Measurements from ENCODE around the genes AAK1, SNRNP27 and ASPRV1.

GRCh38 chr2:69041249-69041636 lies 28.3 kb downstream of the ANTXR1 start:
- PRO-cap: no peak

DNA sequence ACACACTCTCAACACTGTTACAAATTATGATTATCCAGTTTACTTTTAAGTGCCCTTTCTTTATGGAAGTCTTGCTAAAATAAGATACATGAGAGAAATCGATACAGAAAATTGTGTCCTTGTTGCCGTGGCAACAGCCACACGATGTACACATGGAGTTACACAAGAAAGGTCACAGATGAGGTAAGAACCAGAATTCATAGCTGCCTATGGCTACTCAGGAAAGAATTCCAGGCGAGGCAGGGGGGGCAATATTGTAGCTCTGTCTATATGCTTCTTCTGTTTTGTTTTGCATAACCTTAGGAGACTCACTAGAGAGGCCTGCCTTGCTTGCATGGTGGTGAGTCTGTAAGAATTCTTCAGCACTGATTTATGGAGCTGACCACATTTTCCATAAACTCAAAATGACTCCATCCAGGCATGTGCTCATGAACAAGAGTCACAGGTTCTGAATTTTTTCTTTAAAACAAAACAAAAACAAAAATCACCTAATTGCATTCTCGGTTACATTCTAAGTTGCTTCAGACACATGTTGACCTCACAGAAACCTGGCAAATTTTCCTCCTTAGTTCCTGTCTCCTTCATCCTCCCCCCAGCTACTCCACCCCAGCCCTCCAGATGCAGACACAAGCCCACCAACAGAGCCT lies 183.4 kb downstream of the ANTXR1 start:
- PRO-cap: no peak

DNA sequence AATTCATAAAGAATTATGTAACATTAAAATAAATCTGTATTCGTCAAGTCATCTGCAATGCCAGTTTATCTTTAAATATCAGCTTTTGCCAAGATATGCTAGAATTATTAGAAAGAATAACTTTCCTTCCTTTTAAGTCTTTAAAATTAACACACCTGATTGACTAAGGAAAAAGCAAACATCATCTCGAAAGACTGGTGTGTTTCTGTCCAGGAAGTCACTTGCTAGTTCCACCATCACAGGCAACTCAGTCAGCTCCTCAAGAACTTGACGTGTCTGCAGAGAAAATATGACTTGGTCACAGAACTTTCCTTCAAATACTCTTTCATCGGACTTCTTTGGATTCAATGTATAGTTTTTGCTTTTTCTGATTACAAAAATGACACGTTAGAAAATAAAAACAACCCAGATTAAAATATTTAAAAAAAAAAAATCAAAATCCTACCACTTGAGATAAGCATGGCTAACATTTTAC lies 48.7 kb downstream of the GFPT1 start:
- PRO-cap: no peak

GRCh38 chr2:69567079-69567610 lies 76.4 kb downstream of the AAK1 start:
- PRO-cap: no peak

DNA sequence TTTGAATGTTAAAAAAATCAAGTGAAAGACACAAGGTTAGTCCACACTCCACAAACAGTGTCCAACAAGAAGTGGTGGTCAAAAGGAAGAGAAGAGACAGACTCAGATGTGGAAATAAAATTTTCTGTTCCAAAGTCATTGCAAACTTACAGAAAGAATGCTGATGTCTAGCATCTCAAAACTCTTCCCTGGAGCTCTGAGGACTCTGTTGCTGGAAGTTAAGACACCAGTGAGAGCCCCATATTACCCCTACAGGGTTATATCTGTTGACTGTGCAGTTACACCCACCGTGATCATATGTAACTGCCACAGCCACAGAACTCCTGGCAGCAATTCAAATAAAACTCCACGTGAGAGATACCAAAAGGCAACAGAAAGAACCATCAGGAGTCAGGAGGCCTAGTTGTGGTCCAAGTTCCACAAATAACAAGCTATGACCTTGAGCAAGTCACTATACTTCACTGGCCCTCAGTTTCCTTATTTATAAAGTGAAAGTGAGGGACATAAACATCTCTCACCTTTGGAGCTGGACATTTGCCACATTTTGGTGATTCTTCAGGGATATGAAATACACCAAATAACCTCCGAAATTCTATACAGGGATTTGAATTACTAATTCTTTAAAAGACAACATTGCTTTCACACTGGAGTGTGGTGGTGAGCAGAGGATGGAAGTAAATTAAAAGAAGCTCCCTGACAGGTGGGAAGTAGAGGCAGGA lies 60.7 kb downstream of the AAK1 start:
- PRO-cap: no peak

- PRO-cap: bidirectional peak, plus-strand start at chr2:69643815, minus-strand start at chr2:69643713; unidirectional peak, plus-strand start at chr2:69644238
Observed at GRCh38 chr2:69643474-69644566, at the start of gene AAK1. TSS of gene AAK1 (minus strand) at chr2:69643739.

- PRO-cap: no peak
Observed at GRCh38 chr2:69685582-69685999, 42.1 kb upstream of the AAK1 start.

DNA sequence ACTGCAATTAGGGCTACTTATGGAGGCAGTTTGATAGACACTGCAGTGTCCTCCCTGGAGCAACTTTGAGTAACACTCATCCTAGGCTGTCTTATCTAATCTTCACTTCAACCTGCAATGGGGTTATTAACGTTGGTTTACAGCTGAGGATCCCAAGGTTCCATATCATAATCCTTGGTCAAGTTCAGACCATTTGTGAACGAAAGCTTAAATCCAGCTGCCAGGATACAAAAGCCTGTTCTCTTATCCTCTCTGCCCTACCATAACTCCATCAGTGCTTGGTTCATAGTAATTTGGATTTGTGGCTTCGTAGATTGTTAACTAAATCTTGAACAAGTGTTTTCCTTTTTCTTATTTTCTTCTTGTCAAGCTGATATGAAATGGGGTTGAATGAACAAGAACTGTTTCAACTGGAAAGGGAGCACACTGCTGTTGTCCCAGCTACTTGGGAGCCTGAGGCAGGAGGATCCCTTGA lies 2.6 kb downstream of the ANXA4 start:
- PRO-cap: no peak

DNA sequence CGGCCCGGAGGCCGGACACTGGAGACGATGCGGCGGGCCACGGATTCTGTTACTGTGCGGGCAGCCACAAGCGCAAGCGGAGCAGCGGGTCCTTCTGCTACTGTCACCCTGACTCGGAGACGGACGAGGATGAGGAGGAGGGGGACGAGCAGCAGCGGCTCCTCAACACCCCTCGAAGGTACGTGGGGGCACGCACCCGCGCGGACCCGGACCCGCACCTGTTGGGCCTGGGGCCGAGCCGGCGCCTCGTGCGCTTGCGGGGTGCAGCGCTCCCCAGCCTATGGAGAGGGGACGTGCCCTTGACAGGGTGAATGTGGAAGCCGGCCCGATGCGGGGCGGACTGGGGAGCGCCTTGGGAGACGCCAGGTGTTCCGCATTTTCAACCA lies 508 bp downstream of the GMCL1 start:
- PRO-cap: no peak

- PRO-cap: bidirectional peak, plus-strand start at chr2:69893962, minus-strand start at chr2:69893902; unidirectional peak, minus-strand start at chr2:69894359
Observed at GRCh38 chr2:69893673-69894957, at the start of gene SNRNP27. TSS of gene SNRNP27 (plus strand) at chr2:69893956.

DNA sequence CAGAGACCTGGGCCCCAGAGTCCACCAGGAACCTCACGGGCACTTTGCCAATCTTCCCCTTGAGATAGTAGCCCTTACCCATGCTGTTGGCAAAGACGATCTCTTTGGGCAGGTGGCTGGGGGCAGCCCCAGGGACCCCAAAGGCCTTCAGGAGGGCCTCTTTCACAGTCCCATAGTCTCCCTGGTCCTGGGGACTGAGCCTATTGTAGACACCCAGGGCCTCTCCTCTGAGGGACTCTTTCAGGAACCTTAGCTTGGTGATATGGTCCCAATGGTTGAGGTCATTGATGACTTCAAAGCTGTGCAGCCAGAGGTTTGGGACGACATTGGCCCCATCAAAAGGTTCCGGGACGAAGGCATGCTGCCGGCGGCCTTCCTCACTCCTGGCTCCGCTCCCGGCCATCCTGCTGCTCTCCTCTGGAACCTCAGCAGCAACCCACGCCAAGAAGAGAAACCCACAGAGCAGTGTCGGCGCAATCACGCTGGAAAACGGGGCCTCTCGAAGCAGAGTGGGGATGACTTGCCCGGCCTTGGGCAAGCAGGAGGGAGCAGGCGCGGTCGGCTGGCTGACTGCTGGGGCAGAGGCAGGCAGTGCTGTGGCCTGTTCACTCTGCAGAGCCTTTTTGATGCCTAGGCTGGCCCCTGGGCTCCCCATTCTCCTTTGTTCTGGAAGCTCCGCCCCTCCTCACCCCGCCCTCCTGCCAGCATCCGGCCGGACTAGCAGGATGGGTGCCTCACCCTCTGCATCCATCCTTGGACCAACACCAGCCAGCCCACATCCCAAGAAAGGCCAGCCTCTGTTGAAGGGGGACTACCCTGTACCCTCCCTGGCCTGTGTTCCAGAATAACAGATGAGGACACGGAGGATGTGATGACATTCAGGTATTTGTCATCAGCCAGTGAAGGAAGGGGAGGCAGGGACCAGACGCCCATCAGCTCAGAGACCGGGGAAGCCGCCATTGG lies at the start of gene ASPRV1:
TSS of gene ASPRV1 (minus strand) at position 598 of the 963 bp plus-strand sequence.
- PRO-cap: no peak

GRCh38 chr2:70088569-70089172 lies 1.4 kb downstream of the PCBP1 start:
- PRO-cap: unidirectional peak, minus-strand start at chr2:70088868

GRCh38 chr2:70527333-70528158 lies 26.1 kb downstream of the TGFA start:
- PRO-cap: no peak

DNA sequence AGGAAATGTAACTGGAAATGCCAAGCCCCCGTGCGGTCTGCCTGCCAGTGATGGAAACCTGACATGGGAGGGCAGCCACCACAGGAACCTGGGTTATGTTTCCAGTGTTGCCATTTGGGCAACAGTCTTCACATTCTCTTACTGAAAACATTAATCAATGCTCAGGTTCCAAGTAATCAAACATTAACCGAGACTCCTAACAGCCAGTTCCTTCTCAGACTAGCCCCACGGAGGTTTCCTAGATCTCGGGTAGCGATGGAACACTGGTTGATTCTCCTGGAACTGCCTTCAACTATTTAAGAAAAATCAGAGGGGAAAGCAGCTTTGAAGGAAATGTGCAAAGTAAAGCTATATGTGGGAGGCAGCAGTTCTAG lies 2.4 kb downstream of the TGFA start:
- PRO-cap: no peak

DNA sequence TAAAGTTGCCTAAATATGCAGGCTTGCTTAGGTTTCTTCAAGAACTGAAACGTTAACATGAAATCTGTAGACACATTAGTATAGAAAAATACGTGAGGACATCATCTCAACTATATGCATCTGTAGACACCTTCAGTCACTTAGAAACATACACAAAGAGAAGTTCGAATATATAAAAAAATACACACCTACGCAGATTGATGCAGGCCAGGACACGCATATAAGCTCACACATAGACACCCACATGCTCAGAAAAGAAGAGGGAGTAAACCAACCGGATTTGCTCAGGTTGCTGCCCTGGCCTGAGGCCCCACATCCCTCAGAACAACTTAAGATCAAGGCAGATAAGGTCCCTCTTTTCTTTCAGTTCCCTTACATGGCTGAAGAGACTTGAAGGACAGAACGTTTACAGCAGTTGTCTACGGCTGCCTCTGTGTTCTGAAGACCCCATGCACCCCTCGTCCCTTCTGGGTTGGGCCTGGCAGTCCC lies 4.5 kb upstream of the NAGK start:
- PRO-cap: no peak

GRCh38 chr2:71139456-71140023 lies 9.1 kb downstream of the MPHOSPH10 start:
- PRO-cap: no peak

DNA sequence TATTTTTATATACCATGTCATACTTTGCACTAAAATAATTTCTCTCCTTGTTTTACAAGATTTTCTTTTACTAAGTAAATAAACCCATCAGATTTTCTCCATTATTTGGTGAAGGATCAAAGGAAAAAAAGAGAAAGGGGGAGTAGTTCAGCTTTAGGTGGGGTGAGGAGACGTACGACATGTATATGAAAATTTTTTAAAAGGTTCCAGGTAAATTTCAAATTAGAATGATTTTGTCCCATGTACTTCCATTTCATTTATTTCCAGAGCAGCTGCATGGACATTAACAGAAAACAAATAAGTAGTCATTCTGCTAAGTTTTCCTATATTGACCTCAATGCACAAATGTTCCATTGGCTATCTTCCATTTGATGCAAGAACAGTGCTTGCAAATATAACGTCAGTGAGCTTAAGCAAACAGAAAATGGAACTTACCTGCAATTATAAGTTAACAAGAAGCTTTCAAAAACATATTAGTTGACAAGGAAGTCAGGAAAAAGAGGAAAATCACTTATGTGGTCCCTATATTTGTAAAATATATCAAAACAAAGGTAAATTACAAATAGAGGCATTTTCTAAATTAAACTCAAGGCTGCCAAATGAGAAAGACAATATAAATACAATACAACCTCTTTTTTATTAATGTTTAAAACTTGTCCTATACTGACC lies 16.6 kb downstream of the PAIP2B start:
- PRO-cap: no peak

GRCh38 chr2:71423723-71424174 lies 42.8 kb upstream of the DYSF start:
- PRO-cap: no peak

- PRO-cap: no peak
Observed at GRCh38 chr2:71458608-71459110, 7.8 kb upstream of the DYSF start.

- PRO-cap: no peak
Observed at GRCh38 chr2:71498464-71498799, 31.9 kb downstream of the DYSF start.

All from trachea (tissue), 1 donor.